ENCODE results near the genes MYH13, MYH8, PIRT and HS3ST3A1.

- PRO-cap, result no peak
Observed at GRCh38 chr17:10127614-10128477, 70.6 kb downstream of the GAS7 start.

- PRO-cap, result no peak
Observed at GRCh38 chr17:10135953-10136735, 62.3 kb downstream of the GAS7 start.

DNA sequence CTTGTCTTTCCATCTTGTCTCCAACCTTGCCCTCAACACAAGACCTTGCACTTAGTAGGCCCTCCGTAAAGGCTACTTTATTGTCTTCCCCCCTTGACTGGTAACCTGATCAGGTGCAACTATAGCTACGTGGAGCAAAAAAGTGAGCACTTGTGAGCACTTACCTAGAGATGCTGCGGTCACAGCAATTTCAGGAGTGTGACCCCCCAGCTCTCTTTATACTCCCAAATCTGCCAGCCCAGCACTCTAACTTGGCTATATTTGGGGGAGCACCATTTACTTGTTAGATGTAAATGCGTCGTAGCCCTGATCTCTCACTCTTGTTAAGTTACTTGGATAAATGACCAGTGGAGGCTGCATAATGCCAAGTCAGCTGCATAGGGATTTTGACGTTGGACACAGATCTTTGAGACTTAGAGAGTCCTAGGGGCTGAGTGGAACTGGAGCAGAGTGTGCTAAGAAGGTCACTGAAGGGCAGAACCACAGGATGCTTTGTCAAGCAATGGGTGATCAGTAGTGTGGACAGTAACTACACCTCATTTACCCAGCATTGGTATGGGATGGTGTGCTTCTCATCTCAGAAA is at the start of gene MYH13:
Gene MYH13 (minus strand): TSS at position 192 of the 584 bp plus-strand sequence.
- PRO-cap, result no peak

GRCh38 chr17:10421671-10422394 is at the start of gene MYH8:
Gene MYH8, minus strand, starts transcription at chr17:10421950.
- PRO-cap, result no peak

DNA sequence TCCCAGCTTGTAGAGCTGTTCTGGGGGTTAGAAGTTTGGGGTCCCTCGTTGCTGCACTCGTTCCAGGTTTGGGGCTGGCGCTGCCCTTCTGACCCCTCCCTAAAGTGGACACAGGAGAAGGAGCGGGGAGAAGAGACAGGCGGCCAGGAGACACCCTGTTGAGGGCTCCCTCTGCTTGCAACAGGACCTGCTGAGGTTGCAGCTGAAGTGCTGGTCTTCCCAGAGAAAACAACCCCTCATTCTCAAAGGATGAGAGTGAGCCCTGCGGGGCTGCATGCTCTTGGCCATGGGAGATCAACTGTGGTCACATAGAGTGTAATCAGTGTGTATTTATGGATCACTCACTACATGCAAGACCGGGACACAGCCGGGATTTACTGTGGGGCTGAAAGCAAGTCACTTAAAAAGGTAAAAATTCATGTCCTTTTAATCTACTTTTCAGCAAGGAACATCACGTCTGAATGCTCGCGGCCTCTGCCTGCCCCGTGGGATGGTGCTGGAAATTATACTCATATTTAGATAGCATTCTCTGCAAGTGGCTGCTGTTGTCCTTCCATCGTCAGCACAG is 34.1 kb downstream of the MYH3 start:
- PRO-cap, result no peak

DNA sequence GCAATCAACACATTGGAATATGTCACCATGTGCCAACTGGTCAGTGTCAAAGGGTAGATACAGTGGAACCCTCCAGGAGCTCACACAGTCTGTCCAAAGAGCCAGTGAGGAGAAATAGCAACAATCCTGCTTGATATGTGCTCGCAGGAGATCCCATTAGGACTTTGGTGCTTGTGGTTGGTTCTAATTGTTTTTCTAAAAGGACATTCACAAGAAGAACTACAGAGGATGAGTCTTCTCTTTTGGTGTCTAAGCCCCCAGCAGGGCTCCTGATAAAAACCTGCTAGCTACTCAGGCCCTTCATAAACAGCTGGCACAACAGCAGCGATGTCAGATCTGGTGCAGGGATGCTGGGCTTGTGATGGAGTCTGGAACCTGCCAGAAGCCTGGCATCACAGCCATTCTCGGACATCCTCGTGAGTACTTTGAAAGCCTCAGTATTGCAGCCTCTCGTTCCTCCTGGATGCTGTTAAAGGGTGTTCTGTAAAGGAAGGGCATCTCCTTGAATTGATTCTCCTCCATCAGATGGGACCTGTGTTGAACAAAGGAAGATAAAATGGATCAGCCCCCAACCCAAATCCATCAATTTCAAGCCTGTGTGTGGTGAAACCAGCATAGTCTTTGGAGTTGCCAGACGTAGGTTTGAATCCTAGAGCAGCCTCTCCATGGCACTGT is 8.3 kb downstream of the TMEM238L start:
- PRO-cap, result no peak

DNA sequence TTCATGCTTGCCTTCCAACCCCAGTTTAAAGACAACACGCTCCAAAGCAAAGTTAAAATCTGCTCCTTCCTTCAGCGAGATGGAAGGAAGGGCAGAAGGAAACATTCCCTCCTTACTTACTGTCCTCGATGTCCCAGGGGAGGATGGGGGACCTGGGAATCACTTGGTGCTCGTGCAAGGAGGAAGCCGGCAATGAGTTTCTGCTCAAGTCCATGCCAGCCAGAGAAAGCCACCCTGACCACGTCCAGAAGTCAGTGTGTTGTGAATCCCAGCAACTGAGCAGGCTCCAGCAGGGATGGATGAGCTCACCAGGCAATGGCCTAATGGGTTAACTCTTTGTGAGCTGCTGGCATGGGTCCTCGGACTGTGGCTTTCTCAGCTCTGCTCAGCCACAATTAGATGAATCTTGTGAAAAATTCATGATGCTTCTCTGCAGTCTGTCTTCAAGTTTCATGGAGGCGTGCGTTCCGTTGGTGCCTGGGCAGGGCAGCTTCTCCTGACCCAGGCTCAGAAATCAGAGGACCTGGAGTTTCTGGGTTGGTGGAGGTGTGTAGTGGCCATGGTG is at the start of gene PIRT:
Gene PIRT (minus strand): TSS at position 263 of the 565 bp plus-strand sequence.
- PRO-cap, result no peak

DNA sequence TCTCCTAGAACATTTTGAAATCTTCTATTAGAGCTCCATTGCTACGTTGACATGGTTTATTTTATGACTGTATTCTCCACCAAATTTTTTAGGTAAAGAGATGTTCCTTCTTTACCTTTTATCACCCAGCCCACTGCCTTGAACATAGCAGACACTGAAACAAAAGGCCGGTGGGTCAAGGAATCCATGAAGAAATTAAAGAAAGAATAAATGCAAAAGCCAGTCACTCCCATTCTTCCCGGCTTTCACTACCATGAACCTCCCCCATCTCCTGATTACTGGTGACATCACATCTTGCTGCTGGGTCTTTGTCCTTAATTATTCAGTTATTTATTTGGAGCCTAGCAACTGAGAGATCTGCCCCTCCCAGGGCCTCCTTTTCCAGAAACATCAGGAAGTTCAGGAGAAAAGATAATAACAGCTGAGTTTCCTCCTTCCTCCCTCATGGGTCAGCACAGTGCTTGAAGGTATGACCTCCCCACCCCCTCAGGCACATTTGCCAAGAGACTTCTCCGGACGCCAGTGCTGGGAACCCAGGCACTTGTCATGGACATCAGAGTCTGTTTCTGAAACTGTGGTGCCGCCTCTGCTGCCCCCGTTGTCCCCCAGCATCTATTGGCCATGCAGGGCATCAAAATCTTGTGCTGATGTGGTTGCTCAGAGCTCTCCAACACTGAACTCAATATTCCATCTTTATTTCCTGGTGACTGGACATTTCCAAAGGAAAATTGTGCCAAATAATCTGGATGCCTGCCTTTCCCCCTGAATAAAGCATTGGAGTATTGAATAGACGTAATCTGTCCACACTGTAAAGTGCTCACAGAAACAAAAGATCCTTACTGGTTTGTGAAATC is 72.0 kb downstream of the ZNF18 start:
- PRO-cap, result no peak

DNA sequence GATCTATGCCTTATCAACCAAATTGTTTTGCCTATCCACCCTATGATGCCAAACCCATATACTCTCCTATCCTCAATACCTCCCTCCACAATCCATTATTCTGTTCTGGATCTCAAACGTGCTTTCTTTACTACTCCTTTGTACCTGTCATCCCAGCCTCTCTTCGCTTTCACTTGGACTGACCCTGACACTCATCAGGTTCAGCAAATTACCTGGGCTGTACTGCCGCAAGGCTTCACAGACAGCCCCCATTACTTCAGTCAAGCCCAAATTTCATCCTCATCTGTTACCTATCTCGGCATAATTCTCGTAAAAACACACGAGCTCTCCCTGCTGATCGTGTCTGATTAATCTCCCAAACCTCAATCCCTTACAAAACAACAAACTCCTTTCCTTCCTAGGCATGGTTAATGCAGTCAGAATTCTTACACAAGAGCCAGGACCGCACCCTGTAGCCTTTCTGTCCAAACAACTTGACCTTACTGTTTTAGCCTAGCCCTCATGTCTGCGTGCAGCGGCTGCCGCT is 22.2 kb downstream of the ZNF18 start:
- PRO-cap, result no peak

DNA sequence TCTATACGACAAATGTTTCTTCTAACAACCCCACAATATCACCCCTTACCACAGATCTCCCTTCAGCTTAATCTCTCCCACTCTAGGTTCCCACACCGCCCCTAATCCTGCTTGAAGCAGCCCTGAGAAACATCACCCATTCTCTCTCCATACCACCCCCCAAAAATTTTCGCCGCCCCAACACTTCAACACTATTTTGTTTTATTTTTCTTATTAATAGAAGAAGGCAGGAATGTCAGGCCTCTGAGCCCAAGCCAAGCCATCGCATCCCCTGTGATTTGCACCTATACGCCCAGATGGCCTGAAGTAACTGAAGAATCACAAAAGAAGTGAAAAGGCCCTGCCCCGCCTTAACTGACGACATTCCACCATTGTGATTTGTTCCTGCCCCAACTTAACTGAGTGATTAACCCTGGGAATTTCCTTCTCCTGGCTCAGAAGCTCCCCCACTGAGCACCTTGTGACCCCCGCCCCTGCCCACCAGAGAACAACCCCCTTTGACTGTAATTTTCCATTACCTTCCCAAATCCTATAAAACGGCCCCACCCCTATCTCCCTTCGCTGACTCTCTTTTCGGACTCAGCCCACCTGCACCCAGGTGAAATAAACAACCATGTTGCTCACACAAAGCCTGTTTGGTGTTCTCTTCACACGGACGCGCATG is 20.9 kb downstream of the ZNF18 start:
- PRO-cap, result no peak

DNA sequence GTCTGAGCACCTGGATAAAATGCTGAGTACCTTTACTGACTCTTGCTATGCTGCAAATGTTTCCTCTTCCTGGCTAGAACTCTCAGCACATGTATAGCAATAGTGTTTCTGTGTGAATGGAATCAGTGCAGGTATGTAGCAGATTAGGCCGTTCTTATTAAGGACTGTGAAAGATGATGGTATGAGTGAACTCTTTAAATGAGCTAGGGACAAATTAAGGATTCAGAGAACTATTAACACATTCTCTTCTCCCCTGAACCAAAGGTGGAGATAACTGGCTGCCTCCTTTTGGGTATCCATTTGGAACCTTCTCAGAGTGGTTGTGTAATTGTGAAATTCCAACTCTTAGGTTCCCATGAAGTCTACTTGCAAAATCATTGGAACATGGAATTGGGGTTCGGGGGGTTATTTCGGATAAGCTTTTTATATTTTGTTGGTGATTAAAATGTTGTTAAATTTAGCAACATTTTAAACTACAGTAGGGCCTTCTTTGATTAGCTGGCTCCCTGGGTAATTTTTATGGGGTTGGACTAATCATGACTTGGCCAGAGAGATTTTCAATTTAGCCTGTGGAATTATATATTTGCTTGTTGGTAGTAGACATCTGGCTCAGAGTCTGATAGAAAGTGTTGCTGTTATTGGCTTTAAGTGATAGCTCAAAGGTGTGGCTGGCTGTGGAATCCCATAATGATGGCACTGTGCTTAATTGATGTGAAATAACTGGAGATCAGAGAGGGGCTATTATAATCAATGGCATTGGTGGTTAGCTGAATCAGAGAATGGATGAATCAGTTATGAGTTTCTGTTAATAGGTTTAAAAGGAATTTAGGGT is 25.5 kb downstream of the MAP2K4 start:
- PRO-cap, result no peak

- PRO-cap, result no peak
Observed at GRCh38 chr17:12138373-12138987, 117.8 kb downstream of the MAP2K4 start.

- PRO-cap, result no peak
Observed at GRCh38 chr17:13596528-13596845, 5.2 kb downstream of the HS3ST3A1 start.

DNA sequence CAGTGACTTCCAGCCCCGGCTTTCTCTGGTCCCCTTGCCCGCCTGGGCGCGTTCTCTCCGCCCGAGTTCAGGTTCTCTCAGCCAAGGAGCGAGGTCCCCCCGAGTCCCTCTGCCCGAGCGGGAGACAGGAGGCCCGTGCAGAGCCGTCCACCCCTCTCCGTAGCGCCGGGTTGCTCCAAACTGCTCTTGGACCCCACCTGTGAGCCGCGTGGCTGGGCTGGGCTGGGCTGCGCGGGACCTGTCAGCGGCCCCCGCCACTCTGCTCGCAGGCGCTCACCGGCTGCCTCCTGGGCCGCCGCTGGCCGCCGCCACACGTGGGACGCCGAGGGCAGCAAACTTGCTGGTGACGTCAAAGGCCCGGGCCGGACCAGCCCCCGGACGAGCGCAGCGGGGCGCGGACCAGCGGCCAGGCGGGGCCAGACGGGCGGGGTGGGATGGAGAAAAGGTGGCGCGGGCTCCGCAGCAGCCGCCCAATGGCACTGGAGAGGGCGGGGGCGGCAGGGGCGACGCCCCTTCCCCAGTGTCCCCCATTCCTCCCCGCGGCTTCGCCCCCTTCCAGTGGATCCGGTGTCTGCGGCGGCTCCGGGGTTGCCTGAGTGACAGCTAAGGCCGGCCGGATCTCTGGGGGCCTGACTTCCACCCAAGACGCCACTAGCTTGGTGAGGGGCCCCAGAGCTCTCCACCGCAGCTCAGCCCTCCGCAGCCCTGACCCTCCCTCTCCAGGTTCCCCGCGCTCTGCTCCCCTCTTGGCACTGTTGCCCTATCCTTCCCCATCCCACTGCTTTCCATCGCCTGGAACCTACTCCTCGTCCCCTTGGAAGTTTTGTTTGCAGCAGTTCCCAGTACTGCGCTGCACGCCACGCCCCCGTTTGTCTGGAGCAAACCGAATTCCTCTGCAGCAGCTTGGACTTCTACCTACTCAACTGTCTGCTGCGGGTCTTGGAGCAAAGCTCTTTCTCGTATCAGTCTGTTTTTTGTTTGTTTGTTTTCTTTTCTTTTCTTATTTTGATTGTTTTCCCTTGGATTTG is at the start of gene HS3ST3A1:
Gene HS3ST3A1 (minus strand): TSS at position 303 of the 1,028 bp plus-strand sequence.
- PRO-cap, result unidirectional peak, plus-strand start at position 419 of the sequence

DNA sequence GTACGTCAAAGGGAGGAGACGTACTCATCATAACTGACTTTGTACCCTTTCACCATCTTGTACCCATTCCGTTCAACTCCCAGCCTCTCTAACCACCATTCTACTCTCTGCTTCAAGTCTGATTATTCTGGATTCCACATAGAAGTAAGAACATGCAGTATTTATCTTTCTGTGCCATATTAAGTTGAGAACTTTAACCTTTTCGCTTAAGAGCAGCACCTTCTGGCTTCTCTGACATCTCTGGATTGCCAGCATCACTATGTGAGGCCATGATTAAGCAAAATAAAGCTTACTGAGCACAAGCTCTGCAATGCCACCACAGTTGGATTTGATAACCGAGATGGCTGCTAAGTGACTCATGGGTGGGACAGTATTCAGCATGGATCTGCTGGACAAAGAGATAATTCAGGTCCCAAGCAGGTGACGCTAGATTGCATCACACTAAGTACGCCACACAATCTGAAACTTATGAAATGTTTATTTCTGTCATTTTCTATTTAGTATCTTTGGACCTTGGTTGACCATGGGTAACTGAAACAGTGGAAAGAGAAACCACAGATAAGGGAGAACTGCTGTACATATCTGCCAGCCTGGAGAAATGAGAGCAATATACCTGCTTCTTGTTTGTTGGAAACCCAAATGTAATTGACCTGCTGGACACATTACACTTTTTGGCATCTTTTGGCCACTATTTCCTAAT is 27.5 kb downstream of the CDRT15 start:
- PRO-cap, result no peak

GRCh38 chr17:14306058-14306495 is 5.2 kb downstream of the HS3ST3B1 start:
- PRO-cap, result no peak

GRCh38 chr17:14329860-14331070 is 29.4 kb downstream of the HS3ST3B1 start:
- PRO-cap, result no peak

- PRO-cap, result no peak
Observed at GRCh38 chr17:14803972-14804386, 461.1 kb downstream of the PMP22 start.

GRCh38 chr17:15306352-15306689 is 35.1 kb downstream of the TEKT3 start:
- PRO-cap, result no peak

DNA sequence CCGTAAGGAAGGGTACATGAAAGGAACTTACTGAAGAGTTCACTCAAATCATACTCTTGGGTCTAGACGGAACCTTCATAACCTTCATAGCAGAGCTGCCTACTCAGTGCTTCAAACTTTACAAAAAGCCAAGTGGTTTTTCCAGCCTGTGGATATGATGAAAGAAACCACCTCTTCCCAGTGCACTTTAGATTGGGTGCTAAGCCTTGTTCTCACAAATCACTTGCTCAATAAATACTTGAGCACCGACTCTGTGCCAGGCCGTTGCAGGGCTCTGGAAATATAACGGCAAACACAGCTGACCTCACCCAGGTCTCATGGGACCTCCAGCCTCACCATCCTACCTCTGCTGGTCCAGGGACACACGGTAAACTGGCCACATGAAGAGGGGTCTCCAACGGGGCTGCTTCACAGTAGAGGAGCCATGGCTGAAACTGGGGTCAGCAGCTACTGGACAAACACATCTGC is 35.6 kb downstream of the CDRT4 start:
- PRO-cap, result no peak

Measured in aorta (tissue), 1 donor.